IMR-90 (cell line): ENCODE measurements around a stretch of chr17.

DNA sequence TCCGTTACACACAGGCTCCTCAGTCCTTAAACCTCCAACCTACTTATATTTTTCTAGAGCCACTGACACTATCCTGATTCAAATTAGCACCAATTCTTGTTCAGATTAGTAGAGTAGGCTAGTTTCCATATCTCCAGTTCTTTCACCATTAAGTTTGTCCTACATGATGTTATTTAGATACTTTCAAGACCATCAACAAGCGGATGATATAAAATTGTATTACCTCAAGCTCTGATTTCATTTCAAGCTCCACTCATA lies 18.5 kb downstream of the SPOP start:
- RRBS = no CpG with 5 or more reads among the region's 2 CpGs
CAGE:
- cytosol, long polyA plus RNA = no peak
- long polyA plus RNA = no peak
- nucleus, long polyA plus RNA = no peak

GRCh38 chr17:49664583-49665225 lies 13.2 kb downstream of the SPOP start:
- RRBS = no CpG with 5 or more reads among the region's 6 CpGs
CAGE:
- cytosol, long polyA plus RNA = no peak
- long polyA plus RNA = no peak
- nucleus, long polyA plus RNA = no peak

GRCh38 chr17:49697925-49699127 lies 9.4 kb downstream of the SLC35B1 start:
- RRBS = no CpG with 5 or more reads among the region's 16 CpGs
CAGE:
- cytosol, long polyA plus RNA = no peak
- long polyA plus RNA = no peak
- nucleus, long polyA plus RNA = no peak

CAGE:
- cytosol, long polyA plus RNA = no peak
- long polyA plus RNA = no peak
- nucleus, long polyA plus RNA = no peak
Observed at GRCh38 chr17:49742397-49742924, 21.5 kb downstream of the FAM117A start.

GRCh38 chr17:49845297-49845927 lies 2.5 kb downstream of the TAC4 start:
- RRBS = no CpG with 5 or more reads among the region's 6 CpGs
CAGE:
- cytosol, long polyA plus RNA = no peak
- long polyA plus RNA = no peak
- nucleus, long polyA plus RNA = no peak

GRCh38 chr17:49850860-49851316 lies 3.0 kb upstream of the TAC4 start:
- RRBS = 2% methylated on average over 8 of the region's 46 CpGs
CAGE:
- cytosol, long polyA plus RNA = no peak
- long polyA plus RNA = no peak
- nucleus, long polyA plus RNA = no peak

- RRBS = 8% methylated on average over 13 of the region's 24 CpGs
CAGE:
- cytosol, long polyA plus RNA = no peak
- long polyA plus RNA = no peak
- nucleus, long polyA plus RNA = no peak
Observed at GRCh38 chr17:49890468-49890841, 42.6 kb upstream of the TAC4 start.

GRCh38 chr17:49968080-49968885 lies 707 bp upstream of the DLX4 start:
- RRBS = no CpG with 5 or more reads among the region's 56 CpGs
CAGE:
- cytosol, long polyA plus RNA = no peak
- long polyA plus RNA = no peak
- nucleus, long polyA plus RNA = no peak

- RRBS = no CpG with 5 or more reads among the region's 13 CpGs
CAGE:
- cytosol, long polyA plus RNA = no peak
- long polyA plus RNA = no peak
- nucleus, long polyA plus RNA = no peak
Observed at GRCh38 chr17:50028095-50028782, 27.7 kb upstream of the ITGA3 start.

GRCh38 chr17:50037634-50038092 lies 18.2 kb upstream of the ITGA3 start:
- RRBS = no CpG with 5 or more reads among the region's 8 CpGs
CAGE:
- cytosol, long polyA plus RNA = no peak
- long polyA plus RNA = no peak
- nucleus, long polyA plus RNA = no peak

- RRBS = no CpG with 5 or more reads among the region's 13 CpGs
CAGE:
- cytosol, long polyA plus RNA = no peak
- long polyA plus RNA = no peak
- nucleus, long polyA plus RNA = no peak
Observed at GRCh38 chr17:50047255-50048168, 8.4 kb upstream of the ITGA3 start.

- RRBS = 45% methylated on average over 1 of the region's 7 CpGs
CAGE:
- cytosol, long polyA plus RNA = no peak
- long polyA plus RNA = start-site peak on the plus strand at chr17:50189169-50189260, 523 and 413 reads in 2 replicates
- nucleus, long polyA plus RNA = start-site peak on the plus strand at chr17:50189168-50189273, 762 and 690 reads in 2 replicates
Observed at GRCh38 chr17:50188847-50189296, 12.6 kb downstream of the COL1A1 start.

GRCh38 chr17:50189374-50189922 lies 12.0 kb downstream of the COL1A1 start:
- RRBS = no CpG with 5 or more reads among the region's 12 CpGs
CAGE:
- cytosol, long polyA plus RNA = no peak
- long polyA plus RNA = start-site peak on the plus strand at chr17:50189702-50189718, 33 and 76 reads in 2 replicates
- nucleus, long polyA plus RNA = start-site peak on the plus strand at chr17:50189378-50189532, 985 and 1,166 reads in 2 replicates

- RRBS = no CpG with 5 or more reads among the region's 5 CpGs
CAGE:
- cytosol, long polyA plus RNA = no peak
- long polyA plus RNA = no peak
- nucleus, long polyA plus RNA = no peak
Observed at GRCh38 chr17:50263430-50264002, 10.8 kb upstream of the TMEM92 start.

- RRBS = no CpG with 5 or more reads among the region's 8 CpGs
CAGE:
- cytosol, long polyA plus RNA = no peak
- long polyA plus RNA = no peak
- nucleus, long polyA plus RNA = no peak
Observed at GRCh38 chr17:50270973-50271757, 3.1 kb upstream of the TMEM92 start.

DNA sequence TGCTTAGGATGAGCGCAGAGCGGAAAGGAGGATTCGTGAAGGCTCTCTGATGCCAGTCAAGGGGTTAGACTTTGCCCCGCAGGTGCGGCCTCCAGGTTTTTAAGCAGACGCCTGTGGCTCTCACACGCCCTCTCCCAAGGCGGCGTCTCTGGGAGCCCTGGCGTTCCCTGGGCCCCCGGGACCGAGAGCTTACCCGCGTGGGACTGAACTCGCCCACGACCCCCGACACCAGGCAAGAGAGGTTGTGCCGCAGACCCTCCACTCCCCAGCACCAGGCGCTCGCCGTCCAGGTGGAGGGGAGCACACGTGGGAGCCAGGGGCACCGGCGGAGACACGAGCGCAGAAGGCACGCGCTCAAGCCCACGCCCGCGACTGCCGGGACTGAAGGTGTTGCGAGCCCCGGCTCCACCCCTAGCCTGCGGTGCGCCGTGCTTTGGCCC lies 354 bp upstream of the XYLT2 start:
- RRBS = 1% methylated on average over 14 of the region's 37 CpGs
CAGE:
- cytosol, long polyA plus RNA = no peak
- long polyA plus RNA = no peak
- nucleus, long polyA plus RNA = no peak

DNA sequence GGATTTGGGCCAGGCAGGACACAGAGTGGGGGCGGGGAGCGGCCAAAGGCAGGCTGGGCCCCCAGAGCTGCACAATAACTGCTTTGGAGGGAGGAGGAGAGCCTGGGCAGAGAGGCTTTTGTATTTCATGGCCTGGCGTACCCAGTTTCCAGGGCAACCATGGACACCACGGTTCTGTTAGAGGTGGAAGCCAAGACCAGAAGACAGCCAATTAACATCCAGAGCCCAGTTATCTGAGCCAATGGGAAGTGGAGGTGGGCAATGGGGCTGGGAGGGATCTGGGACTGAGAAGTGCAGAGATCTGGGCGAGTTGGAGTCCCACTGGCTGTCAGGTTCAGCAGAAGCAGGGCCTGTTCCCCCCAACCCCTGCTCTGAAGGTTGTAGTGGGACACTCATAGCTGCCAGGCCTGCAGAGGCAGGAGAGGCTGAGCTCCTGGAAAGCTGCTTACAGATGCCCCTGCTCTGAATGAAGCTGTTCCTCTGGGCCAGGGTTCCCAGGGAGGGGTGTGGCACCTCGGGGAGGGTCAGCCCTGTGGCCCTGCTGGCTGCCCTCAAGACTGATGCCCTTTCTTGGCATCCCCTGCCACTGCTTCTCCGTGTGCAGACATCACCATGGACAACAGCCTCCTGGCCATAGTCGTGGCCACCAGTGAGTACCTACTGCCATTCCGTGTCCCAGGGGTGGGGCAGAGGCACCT lies 9.2 kb downstream of the MRPL27 start:
- RRBS = no CpG with 5 or more reads among the region's 9 CpGs
CAGE:
- cytosol, long polyA plus RNA = no peak
- long polyA plus RNA = no peak
- nucleus, long polyA plus RNA = no peak

GRCh38 chr17:50380213-50381582 lies 7.7 kb downstream of the EME1 start:
- RRBS = no CpG with 5 or more reads among the region's 21 CpGs
CAGE:
- cytosol, long polyA plus RNA = no peak
- long polyA plus RNA = no peak
- nucleus, long polyA plus RNA = no peak

- RRBS = no CpG with 5 or more reads among the region's 5 CpGs
CAGE:
- cytosol, long polyA plus RNA = no peak
- long polyA plus RNA = no peak
- nucleus, long polyA plus RNA = no peak
Observed at GRCh38 chr17:50447904-50448334, 20.8 kb downstream of the CHAD start.

DNA sequence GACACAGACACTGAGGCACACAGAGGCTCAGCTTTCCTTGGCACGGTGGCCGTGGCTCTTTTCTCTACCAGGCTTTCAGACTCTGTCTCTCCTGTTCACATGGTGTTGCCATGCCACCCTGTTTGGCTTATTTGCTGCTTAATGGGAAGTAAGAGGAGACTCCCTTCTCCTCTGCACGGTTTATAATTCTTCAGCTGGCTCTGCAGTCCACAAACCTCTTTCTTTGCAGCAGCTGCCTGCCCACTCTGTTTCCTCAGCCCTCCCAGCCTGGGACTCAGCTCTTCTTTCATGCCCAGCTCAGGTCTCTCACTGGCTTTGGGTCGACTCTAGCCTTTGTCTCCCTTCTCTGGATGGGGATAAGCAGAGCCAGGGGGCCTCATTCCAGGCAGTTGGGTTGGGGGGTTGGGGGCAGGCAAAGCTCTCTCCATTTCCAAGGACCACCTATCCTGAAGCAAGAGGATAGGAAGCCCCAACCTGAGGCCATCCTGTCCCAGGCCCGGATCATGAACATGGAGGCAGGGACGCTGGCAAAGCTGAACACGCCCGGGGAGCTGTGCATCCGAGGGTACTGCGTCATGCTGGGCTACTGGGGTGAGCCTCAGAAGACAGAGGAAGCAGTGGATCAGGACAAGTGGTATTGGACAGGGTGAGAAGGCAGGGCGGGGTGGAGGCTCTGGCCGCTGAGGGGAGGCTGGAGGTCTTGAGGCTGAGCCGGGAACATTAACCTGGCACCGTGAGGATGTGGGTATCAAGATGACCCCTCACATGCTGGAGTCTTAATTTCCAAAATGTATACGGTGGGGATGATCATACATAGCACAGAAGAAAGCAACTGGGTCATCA lies 3.5 kb upstream of the CHAD start:
- RRBS = 100% methylated on average over 2 of the region's 15 CpGs
CAGE:
- cytosol, long polyA plus RNA = no peak
- long polyA plus RNA = no peak
- nucleus, long polyA plus RNA = no peak